Subcutaneous preadipocyte (primary cell): ENCODE measurements around a stretch of chr12.

DNA sequence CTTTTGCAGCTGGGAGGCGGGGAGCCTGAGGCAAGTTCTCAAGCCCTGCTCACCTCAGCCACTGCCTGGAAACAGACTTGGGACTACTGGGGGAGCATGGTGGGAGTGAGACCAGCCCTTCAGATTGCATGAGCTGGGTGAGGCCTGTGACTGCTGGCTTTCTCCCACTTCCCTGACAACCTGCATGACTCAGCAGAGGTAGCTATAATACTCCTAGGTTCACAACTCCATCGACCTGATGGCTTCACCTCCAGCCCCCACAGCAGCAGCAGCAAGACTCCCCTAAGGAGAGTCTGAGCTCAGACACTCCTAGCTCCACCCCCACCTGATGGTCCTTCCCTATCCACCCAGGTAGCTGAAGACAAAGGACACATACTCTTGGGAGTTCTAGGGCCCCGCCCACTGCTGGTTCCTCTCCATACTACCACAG, 68.9 kb downstream of the RPAP3 start:
- CAGE, long polyA plus RNA = no peak

DNA sequence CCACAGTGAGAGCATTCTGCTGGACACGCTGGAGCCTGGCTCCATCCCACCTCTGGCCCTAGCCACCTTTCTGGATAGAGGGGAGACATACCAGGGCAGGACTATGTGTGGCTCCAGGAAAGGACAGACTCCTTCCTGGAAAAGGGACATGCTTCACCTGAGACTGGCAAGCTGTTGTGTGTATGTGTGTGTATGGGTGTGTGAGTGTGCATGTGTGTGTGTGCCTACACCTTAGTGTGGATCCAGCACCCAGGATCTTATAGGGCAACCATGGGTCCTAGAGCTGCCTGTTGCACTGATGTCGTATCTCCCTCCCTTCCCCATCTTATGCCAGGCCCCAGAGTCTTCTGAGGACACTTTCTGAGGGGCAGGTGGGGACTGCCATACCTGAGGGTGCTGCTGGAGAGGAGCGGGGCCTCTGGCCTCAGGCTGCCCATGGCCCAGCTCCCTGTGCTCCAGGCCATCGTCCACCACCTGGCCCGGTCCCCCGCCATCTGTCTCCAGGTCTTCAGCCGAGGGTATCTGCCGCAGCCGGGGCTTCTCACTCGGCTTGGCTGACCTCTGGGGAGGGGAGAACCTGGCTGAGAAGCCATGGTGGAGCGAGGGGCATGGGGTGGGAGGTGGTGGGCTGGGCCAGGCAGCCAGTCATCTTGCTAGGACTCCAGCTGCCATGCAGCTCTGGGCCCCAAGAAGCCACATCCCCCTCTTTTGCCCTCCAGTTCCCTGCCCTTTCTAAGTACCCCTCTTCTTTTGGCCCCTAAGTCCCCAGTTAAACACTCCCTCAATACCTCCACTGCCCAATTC, 21.5 kb downstream of the SLC48A1 start:
- CAGE, long polyA plus RNA = no peak

- CAGE, long polyA plus RNA = no peak
These were observed 14.4 kb downstream of the HDAC7 start for GRCh38 chr12:47805021-47806024.

DNA sequence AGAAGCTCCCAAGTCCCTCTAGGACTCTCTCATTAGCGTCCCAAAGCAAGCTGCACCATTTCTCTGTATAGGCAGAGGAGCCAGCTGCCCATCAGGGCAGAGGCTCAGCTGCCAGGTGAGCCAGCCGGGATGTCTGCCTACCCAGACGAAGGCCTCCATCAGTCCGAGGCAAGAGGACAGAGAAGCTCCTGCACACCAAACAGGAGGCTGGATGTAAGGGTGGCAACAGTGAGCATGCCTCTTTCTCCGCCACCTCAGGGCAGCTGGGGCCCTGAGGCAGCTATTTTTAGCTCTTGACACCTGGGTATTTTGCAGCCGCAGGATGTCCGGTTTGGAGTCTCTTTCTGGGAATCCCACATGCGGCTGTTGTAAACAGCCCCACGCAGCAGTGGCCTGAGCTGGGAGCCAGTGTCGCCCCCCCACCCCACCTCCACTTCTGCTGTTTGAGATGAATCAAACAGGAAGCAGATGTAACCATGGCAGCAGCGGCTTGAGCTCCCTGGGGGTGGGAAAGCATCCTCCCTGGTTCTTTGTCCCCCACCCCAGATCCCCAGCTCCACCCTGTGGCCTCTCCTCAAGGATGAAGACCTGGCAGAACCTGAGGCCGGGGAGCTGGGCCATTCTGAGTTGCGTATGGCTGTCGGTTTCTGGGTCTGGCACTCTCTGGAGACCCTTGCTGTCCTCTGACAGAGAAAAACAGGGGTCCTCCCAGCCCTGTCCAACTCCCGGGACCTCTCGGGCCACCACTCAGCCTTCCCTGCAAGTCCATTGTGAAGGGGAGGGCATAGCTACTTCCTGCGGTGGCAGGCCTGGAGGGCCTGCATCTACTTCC, 11.6 kb downstream of the HDAC7 start:
- CAGE, long polyA plus RNA = no peak

GRCh38 chr12:47812501-47813478, 6.9 kb downstream of the HDAC7 start:
- CAGE, long polyA plus RNA = no peak

DNA sequence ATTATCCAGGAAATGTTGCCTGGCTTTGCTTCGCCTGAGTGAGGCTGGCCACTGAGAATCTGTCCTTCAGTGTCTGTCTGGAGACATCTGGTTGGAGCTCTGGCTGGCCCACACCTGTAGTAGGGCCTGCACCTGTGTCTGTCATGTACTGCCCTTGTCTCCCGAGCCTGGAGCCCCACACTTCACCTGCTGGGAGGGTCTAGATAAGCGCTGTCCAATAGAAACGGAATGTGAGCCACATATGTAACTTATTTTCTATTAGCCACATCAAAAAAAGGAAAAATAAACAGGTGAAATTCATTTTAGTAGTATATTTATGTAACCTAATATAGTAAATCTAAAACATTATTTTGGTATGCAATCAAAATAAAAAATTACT, 9.9 kb upstream of the HDAC7 start:
- CAGE, long polyA plus RNA = no peak

DNA sequence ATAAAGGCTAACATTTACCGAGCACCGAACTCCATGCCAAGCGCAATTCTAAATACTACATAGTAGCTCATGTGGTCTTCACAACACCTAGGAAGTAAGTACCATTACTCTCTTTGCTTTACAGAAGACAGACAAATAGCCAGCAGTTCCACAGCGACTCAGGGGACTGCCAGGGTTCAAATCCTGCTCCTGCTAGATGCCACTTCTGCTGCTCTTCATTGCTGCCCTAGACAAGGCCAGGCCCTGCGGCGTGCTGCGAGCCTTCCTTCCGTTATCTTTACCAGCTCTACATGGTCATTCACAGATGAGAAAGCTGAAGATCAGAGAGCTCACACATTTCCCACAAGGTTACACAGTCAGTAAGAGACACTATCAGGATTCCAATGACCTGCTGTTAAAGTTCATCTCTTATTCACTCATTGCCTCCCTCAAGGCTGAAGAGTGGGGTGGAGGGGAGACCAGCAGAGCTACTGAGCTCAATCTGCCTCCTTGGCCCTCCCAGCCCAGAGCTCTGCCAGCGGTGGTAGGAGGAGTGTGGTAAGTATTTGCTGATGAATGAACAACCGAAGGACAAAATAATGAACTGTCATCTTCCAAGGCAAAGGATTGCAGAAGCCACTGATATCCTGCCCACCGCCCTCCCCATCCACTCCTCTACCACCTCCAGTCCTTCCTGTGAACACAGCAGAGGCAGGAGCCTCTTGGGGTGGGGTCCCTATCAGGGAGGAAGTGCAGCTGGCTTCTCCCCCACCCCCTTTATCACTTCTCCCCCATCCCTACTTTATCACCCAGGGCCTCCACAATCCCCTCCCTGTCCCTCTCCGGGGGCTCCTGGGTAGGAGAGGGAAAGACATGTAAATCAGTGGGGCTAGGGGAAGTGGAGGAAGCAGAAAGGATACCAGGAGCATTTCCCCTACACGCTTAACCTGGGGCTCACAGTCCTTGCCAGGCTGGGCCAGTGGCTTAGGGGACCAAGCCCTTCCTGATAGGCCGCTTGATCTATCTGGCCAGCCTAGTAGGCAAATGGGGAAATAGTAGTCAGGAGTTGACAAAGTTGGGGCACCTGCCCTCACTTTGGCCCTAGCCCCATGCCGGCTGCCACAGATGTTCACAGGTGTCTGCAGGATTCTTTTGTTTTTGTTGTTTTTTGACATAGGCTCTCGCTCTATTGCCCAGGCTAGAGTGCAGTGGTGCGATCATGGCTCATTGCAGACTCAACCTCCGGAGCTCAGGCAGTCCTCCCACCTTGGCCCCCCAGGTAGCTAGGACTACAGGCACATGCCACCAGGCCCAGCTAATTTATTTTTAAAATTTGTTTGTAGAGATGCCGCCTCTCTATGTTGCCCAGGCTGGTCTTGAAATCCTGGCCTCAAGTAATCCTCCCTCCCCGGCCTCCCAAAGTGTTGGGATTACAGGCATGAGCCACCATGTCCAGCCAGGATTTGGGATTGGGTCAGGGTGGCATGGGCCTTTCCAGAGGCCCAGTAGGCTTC, 15.0 kb upstream of the HDAC7 start:
- CAGE, long polyA plus RNA = no peak

DNA sequence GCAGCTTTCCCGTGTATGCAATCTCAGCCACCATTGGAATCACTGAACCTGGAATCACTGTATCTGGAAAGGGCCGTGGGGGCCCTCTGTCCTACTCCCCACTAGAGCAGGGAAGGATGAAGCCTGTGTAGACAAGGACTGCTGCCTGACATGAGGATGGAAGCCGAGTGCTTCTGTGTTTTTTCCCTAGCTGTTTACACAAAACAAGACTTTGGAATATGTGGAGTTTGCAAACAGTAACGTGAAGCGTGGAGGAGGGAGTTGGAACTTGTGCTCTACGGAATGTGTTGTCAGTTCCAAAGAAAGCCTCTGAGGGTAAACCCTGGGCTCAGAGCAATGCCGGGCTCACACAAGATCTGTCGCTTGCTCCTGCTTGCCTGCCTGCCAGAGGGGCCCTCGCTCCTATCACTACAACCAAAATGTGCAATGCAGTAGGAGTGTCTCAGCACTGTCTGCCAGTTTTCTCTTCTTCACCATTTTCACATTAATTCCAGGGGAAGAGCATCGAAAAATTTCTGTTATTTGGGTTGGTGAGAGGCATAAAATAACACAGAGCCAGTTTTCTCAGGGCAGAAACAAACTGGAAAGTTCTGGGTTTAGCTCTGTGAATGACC, 32.5 kb upstream of the HDAC7 start:
- CAGE, long polyA plus RNA = no peak

DNA sequence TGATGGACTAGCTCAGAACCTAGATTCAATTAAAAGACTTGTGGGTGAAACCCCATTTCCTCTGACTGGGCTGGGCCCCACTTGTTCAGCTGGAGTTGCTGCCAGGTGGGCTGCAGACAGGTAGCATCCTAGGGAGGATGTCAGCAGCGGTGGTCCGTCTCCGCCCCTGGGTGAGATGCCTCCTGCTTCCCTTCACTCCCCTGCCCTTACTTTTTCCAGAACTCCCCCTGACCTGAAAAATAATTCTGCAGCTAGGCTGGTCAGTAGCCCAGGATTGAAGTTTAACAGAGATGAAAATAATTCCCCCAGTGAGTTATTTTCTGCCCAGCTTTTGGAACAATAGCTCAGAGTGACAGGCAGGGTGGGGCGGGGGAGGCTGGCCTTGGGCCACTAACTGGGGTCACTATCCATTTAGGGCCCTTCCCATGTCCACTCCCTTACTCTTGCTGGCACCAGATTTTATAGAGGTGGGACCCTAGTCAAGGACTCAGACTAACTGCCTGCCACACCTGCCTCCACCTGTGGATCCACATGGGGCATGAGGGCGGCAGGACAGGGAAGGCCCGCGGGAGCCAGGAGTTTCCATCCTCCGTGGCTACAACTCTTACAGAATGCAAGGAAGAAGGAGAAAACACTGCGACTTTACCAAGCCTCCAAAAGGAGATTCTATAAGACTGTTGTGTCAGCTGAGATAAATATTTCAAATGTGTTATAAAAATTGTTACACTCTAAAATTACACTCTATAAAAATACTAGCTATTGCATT, 10.2 kb downstream of the VDR start:
- CAGE, long polyA plus RNA = no peak

DNA sequence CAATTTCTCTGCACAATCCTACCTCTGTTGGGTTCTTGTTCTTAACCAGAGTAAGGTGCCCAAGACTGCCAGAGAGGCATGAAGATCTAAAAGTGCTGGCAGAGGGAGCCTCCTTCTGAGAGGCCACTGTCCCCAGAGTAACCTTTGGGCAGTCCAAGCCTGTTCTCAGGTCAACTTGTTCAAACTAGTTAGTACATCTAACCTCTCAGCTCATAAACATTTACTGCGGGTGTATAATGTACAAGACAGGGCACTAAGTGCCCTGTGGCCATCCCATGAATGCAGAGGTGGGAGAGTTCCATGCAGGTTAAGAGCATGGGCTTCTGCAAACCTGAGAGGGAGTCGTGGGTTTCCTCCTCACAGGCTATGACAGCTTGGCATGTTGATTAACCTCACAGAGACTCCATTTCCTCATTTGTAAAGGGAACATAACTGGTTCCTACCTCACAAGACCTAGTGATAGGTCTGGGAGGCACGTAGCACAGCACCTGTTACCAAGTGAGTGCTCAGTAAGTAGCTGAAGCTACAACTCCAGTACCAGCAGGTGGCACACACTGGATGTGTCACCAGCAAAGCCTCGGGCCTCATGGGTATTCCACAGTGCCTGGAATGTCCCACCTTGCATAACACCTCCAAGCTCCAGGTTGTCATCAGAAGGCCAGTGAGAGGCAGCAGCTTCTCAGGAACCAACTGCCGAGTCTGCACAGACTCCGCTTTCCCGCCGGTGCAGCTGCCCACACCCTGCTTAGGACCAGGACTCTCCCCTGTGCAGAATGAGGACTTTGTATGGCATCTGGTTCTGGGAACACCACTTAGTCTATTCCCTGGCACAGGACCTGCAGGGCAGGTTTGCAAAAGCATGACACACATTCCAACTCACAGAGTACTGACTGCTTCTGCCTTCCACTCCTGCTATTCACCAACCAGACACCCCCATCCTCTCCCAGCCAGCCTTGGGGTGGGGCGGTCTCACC, 4.4 kb downstream of the VDR start:
- CAGE, long polyA plus RNA = no peak

DNA sequence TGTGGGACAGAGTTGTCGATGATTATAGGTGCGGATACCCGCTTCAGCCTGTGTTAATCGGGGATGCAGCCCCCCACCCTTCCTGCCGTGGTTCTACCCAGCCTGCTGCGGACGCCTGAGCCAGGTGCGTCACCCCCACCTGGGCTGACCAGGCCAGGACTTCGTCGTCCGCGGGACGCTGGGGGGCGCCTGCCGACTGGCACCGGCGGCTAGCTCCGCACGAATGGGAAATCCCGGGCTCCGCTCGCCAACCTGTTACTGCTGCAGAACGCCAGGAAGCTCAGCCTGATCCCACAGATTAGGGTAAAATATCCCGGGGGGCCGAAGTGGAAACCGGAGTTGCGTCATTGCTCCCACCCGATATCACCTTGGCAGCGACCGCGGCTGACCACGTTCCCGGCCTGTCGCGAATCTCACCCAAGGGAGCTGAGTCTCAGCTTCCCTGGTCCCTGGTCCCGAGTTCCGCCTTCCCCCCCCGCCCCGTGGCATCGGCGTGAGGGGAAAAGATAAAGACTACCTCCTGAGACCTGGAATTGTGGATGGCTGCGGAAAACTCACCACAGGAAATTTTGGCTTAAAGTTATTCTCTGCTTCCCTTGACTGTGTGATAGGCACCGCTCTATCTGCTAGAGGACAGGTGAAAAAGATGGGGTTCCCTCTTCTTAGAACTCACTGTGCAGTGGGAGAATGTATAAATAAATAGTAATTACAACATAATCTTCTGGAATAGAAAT, 634 bp upstream of the VDR start:
- CAGE, long polyA plus RNA = no peak

DNA sequence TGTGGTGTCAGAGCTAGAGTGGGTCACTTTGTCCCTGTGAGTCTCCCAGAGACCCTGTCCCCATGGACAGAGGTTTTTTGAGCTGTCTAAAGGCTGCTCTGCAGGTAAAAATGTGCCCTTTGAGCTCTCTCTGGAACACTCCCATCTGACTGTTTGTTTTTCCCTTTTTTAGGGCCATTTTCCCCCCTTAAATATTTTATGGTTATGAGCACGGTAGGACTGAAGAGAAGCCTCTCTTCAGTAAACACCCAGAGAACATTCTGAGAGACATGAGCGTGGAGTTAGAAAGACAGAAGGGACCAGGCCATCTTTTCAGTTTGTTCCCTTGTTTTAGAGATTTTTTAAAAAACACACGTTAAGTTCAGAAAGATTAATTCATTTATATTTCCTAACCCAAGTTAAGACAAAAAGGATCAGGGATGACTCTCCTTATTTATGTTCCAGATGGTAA, 3.4 kb upstream of the VDR start:
- CAGE, long polyA plus RNA = no peak

GRCh38 chr12:48021674-48022409, 17.6 kb upstream of the COL2A1 start:
- CAGE, long polyA plus RNA = no peak

DNA sequence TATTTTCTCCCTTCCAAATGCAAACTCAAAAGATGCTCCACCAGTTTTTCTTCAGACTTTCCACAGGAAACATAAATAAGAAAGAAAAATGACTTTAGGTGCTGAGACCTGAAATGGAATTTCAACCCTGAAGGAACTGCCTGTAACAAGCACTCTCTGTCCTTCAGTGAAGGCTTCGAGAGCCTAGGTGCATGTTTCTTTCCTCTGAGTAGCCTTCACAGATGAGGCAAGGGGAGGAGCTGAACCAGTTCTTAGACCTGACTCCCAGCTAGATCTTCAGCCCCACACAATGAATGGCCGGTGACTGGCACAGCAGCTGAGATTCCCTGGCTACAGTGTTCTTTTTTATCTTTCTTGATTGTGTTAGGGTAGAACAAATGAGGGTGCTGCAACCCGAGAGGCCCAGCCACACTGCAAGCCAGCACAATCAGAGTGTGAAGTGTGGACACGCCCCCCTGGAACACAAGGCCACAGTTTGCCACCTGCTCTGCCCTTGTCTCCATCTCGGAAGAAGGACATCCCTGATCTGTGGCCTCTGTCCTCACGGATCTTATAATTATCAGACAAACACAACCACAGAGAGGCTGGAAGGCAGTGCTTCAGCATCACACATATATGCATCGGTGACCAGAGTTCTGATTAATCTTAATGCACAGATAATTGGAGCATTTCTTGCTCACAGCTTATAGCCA, 19.1 kb upstream of the COL2A1 start:
- CAGE, long polyA plus RNA = no peak

GRCh38 chr12:48175929-48176510, 7.4 kb upstream of the CCDC184 start:
- CAGE, long polyA plus RNA = no peak

- CAGE, long polyA plus RNA = no peak
These were observed 539 bp downstream of the ZNF641 start for GRCh38 chr12:48350008-48350752.

- CAGE, long polyA plus RNA = no peak
These were observed 30.5 kb downstream of the KANSL2 start for GRCh38 chr12:48651542-48651992.

GRCh38 chr12:48691062-48691630, 9.1 kb upstream of the KANSL2 start:
- CAGE, long polyA plus RNA = no peak

GRCh38 chr12:48775684-48776780, 12.9 kb downstream of the ADCY6 start:
- CAGE, long polyA plus RNA = no peak

DNA sequence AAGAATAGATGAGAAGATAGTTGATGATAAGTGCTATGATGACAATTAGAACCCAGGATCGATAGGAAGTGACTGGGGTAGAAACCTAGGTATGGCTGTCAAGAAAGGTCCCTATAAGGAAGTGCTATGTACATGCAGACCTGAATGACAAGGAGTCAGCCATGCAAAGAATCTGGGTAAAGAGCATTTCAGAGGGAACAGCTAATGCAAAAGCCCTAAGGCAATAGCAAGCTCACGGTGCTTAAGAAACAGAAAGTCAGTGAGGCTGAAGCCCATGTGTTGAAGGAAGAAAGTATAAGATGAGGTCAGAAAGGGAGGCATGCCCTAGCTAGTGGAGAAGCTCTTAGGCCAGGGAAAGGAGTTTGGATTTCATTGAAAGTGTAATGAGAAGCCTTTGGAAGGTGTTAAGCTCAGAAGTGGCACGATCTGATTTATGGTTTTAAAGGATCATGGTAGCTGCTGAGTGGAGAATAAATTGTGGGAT, 6.0 kb upstream of the ADCY6 start:
- CAGE, long polyA plus RNA = no peak